Measurements from ENCODE around the gene LDHAL6B.

DNA sequence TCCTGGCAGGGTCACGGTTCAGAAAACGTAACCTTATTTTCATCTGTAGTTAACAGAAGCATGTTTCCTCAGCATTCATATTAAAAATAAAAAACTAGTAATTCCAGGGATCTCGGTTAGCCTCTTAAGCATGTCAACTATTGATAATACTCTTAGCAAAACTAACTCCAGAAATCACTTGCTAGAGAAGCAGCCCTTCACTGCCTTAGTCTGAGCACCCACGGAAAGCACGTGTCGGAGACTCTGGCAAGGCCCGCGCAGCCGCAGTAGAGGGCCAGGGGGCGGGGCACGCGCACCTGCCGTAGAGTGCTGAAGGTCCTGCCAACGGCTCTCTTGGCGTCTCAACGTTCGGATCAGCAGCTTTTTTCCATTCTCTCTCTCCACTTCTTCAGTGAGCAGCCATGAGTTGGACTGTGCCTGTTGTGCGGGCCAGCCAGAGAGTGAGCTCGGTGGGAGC, at the start of gene LDHAL6B:
Gene LDHAL6B, plus strand, starts transcription at position 304 of the 457 bp plus-strand sequence.
- PRO-cap, result no peak
- RAMPAGE, long total RNA, 2 experiments, result start-site peak on the plus strand in 1 of 2 experiments, centred at position 343 of the sequence, 15 reads per replicate

- PRO-cap, result no peak
- RAMPAGE, long total RNA, 2 experiments, result no peak in any of the 2 experiments
Observed at GRCh38 chr15:59208533-59209017, 1.9 kb downstream of the LDHAL6B start.

DNA sequence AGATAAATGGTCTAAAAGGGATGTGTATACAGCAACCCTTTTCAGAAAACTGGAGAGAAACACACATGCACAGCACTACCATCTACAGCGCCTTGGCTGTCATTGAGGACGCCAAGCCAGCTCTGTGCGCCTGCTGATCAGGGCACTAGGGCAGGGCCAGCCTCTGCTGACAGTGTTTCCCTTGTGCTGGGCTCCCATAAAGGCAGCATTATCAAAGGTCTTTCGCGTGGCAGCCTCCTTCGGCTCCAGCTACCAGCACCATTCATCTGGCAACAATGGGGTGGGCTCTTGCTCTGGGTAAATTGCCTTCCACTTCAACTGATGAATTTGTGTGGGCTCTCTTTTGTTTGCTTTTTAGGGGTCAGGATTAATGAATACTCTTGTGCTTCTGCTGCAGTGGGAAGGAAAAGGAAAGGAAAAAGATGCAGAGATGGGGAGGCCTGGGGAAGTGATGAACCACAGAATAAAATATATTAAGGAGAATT, 53.5 kb downstream of the LDHAL6B start:
- PRO-cap, result no peak
- RAMPAGE, long total RNA, 2 experiments, result no peak in any of the 2 experiments

DNA sequence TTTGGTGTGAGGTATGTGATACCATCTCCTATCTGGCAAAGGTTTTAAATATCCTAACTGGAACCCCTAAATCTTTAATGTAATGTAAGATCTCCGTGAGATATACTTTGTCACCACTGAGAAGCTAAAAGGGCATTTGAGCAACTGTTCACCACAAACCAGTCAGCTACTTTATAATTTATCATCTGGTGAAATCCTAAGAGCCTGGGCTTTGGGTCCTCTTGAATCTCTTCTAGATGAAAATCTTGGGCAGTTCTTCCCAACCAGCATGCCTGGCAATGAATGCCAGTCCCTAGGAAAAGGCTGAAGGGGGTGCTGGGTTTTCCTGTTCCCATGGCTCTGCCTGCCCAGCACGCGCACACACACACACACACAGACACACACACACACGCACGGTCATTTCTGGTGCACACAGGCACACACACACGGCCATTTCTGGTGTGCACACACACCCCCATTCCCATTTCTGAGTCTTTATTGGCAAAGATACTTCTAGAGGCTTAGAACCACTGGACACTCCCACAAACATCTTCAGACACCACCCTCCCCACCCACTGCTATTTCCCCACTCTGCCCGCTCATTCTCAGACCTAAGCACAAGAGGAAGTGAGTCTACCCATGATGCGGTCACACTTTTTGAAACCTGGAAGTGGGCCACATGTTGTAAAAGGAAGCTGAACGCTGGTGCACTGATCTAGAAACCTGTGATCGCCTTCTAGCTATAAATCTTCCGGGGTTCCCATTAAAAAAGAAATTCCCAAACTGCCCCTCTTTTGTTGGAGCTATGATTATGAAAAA, 72.5 kb downstream of the MYO1E start:
- PRO-cap, result no peak
- RAMPAGE, long total RNA, 2 experiments, result no peak in any of the 2 experiments

DNA sequence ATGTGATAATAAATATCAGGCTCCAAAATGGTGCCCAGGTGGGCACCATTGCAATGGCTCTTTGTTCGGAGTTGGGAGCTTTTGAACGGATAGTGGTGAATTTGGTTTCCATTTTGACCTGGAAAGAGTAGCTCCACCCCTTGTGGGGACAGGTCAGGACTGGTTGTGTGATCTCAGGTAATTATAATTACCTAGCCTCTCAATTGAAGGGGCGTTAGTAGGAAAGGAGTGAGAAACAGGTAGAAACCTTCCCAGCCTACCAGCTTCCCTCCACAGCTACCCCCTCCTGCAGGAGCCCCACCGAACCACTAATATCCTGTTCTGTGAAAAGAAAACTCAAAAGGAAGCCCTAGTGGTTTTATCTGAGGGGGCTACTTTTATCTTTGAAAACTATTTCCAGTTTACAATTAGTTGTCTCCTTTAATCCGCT, 18.1 kb downstream of the MYO1E start:
- PRO-cap, result no peak
- RAMPAGE, long total RNA, 2 experiments, result no peak in any of the 2 experiments

DNA sequence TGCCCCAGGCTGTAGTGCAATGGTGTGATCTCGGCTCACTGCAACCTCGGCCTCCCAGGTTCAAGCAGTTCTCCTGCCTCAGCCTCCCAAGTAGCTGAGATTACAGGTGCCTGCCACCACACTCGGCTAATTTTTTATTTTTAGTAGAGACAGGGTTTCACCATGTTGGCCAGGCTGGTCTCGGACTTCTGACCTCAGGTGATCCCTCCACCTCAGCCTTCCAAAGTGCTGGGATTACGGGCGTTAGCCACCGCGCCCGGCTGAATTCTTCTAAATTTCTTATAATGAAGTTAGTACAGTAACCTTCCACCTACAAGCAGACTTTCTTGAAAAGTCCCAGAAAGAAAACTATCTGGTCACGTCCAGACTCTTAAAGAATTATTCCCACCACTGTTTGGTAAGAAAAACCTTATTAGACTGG, 7.6 kb downstream of the MYO1E start:
- PRO-cap, result no peak
- RAMPAGE, long total RNA, 2 experiments, result start-site peak on the minus strand in 1 of 2 experiments, centred at position 273 of the sequence, 7 reads per replicate

GRCh38 chr15:59410388-59410756, 27.6 kb upstream of the FAM81A start:
- PRO-cap, result no peak
- RAMPAGE, long total RNA, 2 experiments, result no peak in any of the 2 experiments

DNA sequence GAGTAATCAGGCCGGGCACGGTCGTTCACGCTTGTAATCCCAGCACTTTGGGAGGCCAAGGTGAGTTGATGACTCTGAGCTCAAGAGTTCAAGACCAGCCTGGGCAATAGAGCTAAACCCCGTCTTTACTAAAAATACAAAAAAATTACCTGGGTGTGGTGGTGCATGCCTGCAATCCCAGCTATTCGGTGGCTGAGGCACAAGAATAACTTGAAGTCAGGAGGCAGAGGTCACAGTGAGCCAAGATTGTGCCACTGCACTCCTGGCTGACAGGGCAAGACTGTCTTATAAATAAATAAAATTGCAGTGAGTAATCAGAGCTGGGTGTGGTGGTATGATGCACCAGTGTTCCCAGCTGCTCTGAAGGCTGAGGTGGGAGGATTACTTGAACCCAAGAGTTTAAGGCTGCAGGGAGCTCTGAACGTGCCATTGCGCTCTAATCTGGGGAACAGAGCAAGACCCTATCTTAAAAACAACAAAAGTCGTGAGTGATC, 55.9 kb upstream of the GCNT3 start:
- PRO-cap, result no peak
- RAMPAGE, long total RNA, 2 experiments, result no peak in any of the 2 experiments

DNA sequence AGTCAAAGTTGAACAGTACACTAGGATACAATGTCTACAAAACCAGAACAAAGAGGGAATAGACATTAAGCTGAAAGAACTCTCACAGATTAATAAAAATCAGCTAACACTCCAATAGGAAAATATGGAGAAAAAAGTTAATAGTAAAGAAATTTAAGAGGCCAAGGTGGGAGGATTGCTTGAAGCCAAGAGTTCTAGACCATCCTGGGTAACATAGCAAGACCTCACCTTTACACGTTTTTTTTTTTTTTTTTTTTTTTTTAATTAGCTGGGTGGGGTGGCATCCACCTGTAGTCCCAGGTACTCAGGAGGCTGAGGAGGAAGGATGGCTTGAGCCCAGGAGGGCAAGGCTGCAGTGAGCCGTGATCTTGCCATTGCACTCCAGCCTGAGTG, 18.4 kb upstream of the GCNT3 start:
- PRO-cap, result no peak
- RAMPAGE, long total RNA, 2 experiments, result no peak in any of the 2 experiments

GRCh38 chr15:59625724-59626335, 14.2 kb downstream of the GCNT3 start:
- PRO-cap, result no peak
- RAMPAGE, long total RNA, 2 experiments, result no peak in any of the 2 experiments

- PRO-cap, result no peak
- RAMPAGE, long total RNA, 2 experiments, result no peak in any of the 2 experiments
Observed at GRCh38 chr15:59768173-59768819, 79.2 kb upstream of the BNIP2 start.

- PRO-cap, result unidirectional peak, minus-strand start at chr15:59791981
- RAMPAGE, long total RNA, 2 experiments, result no peak in any of the 2 experiments
Observed at GRCh38 chr15:59791808-59792259, 102.7 kb upstream of the BNIP2 start.

DNA sequence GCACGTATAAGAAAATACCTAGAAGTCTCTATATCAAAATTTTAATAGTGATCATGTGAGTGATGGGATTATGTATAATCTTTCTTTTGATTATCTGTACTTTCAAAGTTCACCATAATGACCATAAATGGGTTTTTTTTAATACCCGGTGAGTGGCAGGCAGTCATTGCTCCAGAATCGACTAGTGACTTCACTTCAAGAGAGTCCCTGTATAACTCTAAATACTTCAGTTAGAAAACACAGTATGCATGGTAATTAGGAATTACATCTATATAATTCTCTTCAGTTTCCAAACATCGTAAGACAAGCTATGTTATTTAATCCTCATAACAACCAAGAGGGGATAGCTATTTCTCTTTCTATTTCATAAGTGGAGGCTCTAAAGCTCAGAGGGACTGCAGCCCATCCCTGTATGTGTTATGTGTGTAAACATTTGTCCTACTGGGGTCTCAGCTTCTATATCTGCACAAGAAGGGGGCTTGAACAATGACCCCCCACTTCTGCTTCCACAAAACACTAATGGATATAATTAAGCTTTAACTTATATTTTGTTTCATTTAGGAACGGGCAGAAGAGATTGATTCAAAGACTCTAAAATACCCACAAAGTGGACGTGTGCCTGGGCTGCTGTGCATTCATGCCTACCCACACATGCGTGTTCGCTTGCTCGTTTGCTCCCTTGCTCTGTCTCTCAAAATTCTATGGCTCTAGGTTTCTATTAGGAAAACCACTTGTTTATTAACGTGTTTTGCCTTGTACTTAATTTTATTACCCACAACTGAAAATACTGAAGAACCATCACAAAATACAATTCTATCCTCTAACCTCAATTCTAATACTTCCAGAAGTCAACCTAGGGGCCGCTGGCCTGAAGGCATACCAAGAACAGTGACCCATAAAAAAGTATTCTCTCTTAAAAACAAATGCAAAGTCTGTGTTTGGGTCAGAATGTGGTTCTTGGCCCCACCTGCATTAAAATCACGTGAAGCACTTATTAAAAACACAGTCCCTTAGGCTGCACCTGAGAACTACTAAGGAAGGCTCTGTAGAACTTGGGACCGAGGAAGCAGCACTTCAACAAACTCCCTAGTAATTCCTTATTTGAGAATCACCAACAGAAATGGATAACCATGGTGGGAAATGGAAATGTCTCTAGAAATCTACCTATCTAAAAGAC, 28.8 kb downstream of the ANXA2 start:
- PRO-cap, result no peak
- RAMPAGE, long total RNA, 2 experiments, result no peak in any of the 2 experiments

DNA sequence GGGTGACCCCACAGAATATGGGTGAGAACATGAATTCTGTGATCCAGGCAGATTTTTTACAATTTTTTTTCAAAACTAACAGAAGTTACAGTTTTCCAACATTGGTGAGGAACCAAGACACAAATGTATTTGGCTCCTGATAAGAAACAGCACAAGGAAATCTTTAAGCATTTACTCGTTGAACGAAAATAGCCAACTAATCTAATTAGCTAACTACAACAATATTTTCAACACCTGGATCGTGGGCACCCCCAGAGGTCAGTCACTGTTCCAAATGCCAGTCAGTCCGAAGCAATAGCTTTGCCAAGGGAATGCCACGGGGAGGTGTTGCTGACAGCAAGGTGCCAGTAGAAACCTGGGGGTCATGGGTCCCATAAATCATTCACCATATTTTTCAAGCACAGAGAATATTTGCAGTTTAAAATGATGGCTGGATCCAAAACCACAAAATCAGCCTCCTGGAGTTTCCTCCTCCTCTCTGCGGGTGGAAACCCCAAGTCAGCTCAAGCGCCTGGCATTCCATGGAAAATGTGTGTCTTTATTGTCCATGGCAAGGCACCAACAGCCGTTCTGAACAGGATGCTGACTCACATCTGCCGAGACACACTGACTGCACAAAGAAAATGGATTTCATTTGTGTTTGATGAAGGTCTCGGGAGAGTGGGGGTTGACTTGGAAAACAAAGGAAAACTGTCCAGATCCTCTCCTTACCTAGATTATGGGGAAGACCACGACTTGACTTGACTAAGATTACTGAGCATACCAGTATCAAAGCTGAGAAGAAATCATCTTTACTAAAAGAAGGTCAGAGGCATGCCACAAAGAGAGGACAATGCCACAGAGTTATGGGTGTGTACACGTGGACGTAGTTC, 26.6 kb downstream of the ANXA2 start:
- PRO-cap, result bidirectional peak, plus-strand start at position 633 of the sequence, minus-strand start at position 480 of the sequence
- RAMPAGE, long total RNA, 2 experiments, result no peak in any of the 2 experiments

- PRO-cap, result no peak
- RAMPAGE, long total RNA, 2 experiments, result no peak in any of the 2 experiments
Observed at GRCh38 chr15:60379511-60380231, 18.1 kb downstream of the ANXA2 start.

- PRO-cap, result no peak
- RAMPAGE, long total RNA, 2 experiments, result no peak in any of the 2 experiments
Observed at GRCh38 chr15:60402521-60403154, 4.9 kb upstream of the ANXA2 start.

GRCh38 chr15:60557049-60557508, 78.1 kb upstream of the ICE2 start:
- PRO-cap, result unidirectional peak, minus-strand start at chr15:60557355
- RAMPAGE, long total RNA, 2 experiments, result no peak in any of the 2 experiments

- PRO-cap, result no peak
- RAMPAGE, long total RNA, 2 experiments, result no peak in any of the 2 experiments
Observed at GRCh38 chr15:60576035-60576476, 97.1 kb upstream of the ICE2 start.

GRCh38 chr15:60620722-60621379, 141.9 kb upstream of the ICE2 start:
- PRO-cap, result unidirectional peak, minus-strand start at chr15:60620996
- RAMPAGE, long total RNA, 2 experiments, result no peak in any of the 2 experiments

DNA sequence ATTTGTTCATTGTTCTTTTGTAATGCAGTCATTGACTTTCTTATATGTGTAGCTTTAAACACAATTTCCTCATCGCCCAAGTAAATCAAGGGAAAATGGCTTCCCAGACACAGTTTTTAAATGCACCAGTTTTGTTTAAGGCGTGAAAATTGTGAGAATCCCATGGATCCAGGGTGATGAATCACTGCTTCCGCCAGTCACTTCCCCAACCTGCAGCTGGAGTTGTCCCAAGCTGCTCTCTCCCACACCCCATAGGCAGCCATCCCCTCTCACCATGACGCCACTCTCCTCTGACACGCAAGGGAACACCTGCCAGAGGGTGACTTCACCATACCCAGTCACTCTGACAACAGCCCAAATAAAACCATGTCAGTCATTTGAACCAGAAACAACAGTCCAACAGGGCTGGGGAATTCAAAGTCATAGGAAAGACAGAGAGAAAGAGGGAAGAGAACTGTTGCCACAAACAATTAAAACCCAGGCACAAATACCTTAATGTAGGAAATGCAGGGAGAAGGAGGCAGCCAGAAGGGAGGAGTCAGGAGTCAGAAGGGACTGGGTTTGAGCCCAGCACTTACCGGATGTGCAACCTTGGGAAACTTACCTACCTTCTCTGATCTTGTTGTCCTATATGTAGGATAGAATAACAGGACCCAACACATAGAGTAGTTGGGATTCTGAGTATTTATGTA, 326.1 kb upstream of the ICE2 start:
- PRO-cap, result no peak
- RAMPAGE, long total RNA, 2 experiments, result no peak in any of the 2 experiments

Measured in prostate gland (tissue), 2 donors.